ENCODE measurements around a stretch of chr14.

DNA sequence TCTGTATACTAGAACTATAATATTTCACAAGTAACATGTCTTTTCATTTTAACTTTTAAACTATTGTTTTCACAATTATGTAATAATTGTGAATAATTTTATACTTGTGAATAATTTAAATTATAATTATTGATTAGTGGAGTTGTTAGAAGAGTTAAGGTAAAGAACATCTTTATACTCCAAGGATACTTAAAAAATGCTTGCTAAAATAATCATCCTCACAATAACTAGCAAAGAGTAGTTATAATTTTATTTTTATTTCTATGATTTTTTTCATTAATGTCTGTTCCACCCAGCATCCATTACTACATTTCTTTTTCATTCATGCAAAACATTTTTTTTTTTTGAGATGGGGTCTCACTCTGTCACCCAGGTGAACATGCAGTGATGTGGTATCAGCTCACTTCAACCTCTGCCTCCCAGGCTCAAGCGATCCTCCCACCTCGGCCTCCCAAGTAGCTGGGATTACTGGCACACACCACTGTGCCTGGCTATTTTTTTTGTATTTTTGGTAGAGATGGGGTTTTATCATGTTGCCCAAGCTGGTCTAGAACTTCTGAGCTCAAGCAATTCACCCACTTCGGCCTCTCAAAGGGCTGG lies 807.7 kb downstream of the LRFN5 start:
- PRO-cap = no peak

DNA sequence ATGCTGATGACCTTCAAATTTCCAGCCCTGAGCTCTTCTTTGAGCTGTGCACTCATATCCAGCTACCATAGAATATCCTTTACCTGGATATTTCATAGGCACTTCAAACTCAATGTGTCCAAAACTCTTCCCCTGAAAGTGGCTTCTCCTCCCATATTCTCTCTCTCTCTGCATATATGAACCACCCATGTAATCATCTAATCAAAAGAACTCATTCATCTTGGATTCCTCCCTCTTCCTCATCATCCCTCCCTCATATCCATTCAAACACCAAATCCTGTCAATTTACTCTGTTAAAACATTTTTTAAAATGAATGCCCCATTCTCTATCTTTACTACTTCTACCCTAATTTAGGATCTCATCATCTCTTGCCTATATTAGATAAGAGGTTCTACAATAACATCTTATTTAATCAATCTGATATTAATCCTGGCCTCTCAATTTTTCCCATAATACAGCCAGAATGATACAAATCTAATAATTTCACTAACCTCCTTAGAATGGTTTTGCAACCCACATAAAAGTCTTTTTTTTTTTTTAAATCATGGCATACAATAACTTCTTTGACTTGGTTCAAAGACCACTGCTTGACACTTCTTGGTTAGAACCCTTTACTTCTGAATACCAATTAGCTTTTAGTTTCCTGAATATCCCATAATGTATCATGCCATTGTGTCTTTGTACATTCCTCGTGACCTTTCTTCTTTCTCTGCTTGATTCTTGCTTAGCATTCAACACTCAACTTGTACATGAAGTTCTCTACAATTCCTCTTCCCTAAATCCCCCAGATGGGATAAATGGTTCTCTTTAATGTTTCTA lies 19.5 kb downstream of the KLHL28 start:
- PRO-cap = no peak

DNA sequence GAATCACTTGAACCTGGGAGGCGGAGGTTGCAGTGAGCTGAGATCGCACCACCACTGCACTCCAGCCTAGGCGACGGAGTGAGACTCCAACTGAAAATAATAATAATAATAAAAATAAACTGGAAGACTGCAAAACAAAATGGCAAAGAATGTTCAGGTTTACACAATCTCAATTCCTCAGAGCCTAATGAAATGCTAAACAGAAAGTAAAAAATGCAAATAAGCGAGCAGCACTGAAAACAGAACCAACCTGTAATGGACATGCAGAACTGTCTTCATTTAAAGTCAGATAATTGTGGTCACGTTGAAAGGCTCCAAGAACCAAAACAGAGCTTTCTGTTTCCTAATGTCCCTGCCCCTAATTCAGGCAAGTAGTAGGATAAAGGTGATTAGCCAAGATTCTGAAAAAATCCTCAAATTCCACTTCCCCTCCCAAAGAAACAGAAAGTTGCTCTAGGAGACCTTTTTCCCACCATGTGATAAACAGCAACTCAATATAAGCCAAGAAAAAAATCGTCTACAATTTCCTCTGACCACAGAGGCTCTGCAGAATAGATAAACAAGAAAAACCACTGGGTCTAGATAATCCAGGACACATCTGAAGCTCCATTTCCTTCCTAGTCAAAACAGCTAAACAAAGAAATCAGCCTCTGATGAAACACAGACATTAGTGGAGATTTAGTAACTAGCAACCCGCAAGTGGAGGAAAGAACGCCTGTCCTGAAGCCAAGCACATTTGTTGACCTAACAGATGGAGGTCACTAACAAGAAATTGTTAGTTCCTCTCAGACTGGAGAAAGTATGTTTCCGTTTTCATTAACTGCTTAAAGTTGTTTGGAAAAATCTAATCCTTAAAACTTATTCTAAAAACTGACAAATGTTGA lies 3.0 kb downstream of the MIS18BP1 start:
- PRO-cap = no peak

DNA sequence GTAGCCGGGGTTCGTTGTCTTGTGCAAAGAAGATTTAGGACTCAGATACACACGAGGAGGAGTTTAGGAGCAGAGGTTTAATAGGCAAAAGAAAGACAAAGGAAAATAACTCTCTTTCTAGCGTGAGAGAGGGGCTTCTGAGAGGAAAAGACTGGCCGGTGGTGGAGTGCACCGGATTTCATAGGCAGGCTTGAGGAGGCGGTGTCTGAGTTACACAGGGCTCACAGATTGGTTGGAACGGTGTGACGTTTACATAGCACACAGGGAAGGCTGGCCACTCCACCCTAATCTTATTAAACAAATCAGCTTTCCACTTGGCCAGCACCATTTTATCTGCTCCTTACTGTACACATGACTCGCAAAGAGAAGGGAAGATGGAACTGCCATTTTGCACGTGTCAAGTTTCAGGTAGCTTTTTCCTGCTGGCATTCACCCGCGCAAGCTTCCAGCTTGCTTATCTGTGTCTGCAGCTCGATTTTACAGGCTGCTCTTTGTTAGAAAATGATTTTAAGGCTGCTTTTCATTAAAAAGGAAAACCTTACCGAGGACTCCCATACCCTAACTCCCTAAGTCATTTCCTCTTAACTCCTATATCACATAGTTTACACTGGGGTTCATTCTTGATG lies 587.7 kb downstream of the RPL10L start:
- PRO-cap = no peak

DNA sequence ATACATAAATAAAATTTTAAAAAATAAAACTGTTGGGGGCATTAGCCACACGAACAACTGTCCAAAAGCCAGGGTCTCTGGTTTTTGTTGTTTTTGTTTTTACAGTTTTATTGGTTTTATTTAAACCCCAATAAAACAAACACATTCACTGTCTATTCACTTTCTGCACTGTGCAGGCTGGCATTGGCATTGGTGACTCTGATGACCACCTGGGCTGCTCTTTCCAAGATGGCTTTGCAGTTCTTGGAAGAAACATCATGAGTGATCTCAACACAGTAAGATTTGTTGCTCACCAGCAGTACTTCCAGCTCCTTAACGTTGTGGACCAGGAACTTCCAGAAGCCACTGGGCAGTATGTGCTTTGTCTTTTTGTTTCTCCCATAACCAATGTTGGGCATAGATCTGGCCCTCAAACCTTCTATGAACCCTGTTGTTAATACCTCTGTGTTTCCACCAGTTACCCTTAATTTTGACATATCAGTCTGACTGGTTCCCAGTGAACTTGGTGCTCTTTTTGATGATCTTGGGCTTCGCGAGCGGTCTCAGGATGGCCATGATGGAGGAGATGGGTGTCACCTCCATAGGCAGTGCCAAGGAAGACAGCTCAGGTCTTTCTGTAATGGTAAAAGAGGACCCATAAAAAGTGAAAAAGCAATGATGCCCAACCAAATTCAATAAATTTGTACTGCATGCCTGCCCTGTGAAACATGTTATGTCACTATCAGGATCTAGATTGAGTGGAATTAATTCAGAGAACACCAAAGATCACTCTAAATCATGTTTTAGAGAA lies 8.7 kb downstream of the RPS29 start:
- PRO-cap = no peak

DNA sequence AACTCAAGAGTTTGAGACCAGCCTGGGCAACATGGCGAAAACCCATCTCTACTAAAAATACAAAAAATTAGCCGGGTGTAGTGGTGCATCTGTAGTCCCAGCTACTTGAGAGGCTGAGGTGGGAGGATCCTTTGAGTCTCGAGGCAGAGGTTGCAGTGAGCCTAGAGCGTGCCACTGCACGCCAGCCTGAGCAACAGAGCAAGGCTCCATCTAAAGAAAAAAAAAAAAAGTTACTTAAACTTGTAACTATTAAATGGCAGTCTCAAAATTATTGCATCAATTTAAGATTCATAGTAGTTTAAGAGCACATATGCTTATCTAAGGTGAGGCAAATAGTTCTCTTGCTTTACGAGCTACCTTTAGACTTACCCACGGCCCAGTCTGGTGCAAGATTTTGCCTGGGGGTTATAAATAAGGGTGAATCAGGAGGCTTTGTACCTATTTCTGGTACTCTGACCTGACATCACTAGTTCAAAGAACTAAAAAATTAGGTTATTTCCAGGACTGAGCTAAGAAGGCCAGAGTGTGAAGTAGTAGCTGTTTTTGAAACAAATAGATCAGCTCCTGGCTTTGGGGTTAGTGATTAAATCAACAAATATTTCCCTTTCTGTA lies 3.4 kb downstream of the MGAT2 start:
- PRO-cap = no peak

- PRO-cap = no peak
Observed at GRCh38 chr14:49633328-49633779, 1.7 kb downstream of the DNAAF2 start.

DNA sequence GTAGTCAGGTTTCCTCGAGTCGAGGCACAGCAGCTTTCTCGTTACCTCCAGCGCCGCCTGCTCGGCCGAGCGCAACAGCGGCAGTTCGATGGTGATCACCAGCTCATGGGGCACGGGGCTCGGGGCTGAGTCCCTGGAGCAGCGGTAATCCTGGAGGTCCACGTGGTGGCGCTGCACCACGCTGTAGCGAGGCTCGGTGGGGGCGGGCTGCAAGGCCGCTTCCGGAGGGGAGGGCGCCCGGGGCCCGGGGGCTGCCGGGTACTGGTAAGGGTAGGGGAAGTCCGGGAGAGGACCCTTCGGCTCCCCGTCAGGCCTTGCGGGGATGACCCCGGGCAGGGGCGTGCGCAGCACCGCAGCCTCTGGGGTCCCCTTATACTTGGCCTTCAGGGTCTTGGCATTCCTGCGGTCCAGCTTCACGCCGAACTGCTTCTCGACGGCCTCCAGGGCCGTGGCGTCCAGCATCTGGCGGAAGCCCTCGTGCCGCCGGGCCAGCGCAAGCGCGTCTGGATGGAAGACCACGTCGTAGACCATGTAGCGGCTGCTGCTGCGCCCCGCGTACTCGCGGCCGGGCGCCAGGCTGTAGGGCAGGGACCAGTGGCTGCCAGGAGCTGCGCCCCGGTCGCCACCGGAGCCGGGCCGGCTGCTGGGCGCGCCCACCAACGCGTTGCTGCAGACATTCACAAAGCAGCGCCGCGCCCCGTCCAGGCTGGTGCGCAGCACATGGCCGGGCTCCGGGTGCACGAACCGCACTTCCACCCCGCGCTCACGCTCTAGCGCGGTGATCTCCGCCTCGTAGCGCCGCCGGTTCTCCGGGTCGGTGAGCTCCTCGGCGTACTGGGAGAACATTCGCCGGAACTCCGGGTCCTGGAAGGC lies 606 bp downstream of the DNAAF2 start:
- PRO-cap = no peak

DNA sequence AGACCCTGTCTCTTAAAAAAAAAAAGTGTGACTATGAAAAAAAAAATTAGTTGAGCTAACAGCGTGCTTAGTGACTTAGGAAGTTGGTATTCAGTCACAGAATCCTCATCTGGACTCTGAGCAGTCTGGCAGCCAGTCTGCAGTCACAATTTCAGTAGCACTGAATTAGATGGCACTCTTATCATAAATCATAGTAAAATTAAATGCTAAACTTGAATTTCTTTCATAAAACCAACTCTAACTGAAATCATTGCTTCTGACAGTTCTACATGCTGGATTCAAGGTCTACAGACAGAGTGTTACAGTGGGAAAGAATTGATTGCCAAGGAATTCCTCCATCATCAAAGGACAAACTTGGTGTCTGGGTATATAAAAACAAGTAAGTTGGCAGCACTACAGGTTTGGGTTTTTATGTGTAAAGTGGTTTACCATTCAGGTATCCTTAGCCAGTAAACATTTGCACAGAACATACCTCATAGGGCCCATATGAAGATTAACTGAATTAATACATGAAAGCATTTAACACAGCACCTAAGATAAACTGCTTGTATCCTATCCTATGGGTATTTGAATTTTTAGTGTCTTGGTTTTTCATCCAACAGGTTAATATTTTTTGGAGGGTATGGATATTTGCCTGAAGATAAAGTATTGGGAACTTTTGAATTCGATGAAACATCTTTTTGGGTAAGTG lies 9.8 kb downstream of the KLHDC2 start:
- PRO-cap = no peak

GRCh38 chr14:49779223-49779969 lies 11.4 kb downstream of the KLHDC2 start:
- PRO-cap = no peak

- PRO-cap = no peak
Observed at GRCh38 chr14:49851695-49852158, 861 bp downstream of the NEMF start.

DNA sequence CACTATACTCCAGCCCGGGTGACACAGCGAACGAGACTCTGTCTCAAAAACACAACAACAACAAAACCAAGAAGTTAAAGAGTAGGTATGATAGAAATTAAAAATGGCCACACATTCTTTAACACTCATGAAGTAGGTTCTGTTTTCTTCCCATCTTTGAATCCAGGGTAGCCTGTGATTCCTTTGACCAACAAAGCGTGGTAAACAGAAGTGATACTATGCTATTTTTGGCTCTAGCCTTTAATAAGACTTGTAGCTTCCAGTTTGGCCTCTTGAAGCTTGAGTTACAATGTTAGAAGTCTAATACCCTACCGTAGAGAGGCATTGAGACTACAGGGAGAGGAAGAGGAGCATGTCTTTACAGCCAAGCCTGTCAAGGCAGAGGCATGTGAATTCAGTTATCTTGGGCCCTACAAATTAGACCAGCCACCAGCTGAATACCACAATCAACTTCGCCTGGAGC lies 4.8 kb upstream of the NEMF start:
- PRO-cap = no peak

- PRO-cap = no peak
Observed at GRCh38 chr14:49886650-49886939, 6.3 kb upstream of the ARF6 start.

DNA sequence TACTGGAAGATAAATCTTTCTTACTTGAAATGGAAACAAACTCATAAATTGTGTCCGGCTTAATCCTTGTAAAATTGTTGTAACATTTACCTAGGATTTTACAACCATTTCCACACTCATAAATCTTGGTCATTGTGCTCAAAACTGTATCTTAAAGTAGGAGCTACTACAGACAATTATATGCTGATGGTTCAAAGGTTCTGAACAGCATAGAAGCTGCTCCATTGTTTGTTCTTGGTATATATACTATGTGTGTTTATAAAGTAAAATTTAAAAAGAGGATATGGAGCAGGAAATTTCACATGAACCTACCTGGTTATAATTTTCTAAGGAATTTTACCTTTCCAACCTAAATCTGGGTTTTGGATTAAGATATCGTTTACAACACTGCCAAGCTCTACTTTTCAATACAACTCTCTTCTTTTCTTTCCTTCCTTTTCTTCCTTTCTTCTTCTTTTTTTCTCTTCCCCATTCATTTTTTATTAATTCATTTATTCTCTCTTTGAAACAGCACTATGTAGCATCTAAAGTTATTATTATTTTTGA lies 4.4 kb upstream of the ARF6 start:
- PRO-cap = no peak

- PRO-cap = no peak
Observed at GRCh38 chr14:49894272-49894729, 1.4 kb downstream of the ARF6 start.

GRCh38 chr14:49992776-49993367 lies 100.0 kb downstream of the ARF6 start:
- PRO-cap = no peak

- PRO-cap = no peak
Observed at GRCh38 chr14:50008653-50009467, 107.5 kb downstream of the VCPKMT start.

DNA sequence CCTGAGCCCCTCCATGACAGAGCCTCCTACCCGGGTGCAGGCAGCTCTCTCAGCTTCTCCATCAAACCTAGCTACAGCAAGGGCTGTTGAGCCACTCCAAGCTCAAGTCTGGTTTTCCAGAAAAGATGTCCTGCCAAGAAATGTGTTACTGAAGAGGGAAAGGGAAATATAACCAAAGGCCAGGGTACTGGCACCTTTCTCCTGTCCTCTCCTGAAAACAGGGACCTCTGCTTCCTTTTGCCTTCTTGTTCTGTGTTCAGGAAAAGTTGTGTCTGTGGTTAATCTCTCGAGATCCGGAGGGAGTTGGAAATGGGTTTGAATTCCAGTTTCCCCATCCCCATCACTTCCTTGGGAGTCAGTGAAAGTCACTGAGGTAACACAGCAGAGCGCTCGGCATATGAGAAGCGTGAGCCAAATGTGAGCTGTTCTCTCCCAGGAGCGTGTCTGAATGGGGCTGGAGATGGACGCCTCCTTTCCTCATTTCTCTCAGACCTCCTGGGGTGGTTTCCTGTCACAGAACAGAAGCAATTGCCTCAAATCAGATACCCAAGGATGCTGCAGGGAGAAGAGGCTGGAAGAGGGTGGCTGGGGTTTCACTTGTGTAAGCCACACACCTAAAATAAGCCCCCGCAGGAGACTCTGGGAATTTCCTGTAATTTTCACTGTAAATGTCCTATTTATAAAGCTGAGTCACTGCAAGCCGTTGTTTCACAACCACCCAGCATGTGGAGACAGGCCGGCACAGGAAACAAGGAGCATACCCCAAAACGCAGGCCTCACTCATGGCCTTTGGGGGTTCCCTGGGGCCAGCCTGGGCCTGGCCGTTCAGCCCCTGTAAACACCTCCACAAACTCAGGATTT lies 55.6 kb downstream of the VCPKMT start:
- PRO-cap = no peak

GRCh38 chr14:50064733-50065515 lies 51.4 kb downstream of the VCPKMT start:
- PRO-cap = no peak

DNA sequence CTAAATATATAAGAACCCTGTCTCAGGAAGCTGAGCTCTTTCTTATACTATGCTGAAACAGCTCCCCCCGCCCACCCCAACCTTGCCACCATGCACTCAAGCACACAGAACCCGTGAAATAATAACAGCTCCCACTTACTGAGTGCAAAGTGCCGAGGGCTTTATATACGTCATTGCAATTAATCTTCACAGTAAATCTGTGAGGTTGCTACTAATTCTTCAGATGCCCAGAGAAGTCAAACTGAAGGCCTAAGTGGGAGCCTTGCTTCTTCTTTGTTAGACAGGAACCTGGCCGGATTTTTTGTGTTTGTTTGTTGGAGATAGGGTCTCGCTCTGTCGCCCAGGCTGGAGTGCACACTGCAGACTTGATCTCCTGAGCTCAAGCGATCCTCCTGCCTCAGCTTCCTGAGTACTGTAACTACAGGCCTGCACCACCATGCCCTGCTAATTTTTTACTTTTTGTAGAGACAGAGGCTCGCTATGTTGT lies 34.0 kb downstream of the VCPKMT start:
- PRO-cap = no peak